Heart (tissue), 3 donors: ENCODE measurements around a stretch of chr10.

- RAMPAGE, long total RNA, 2 experiments, result no peak in any of the 2 experiments
These were observed 531 bp downstream of the ZEB1 start for GRCh38 chr10:31319324-31320170.

GRCh38 chr10:31677419-31677905 lies 251.2 kb downstream of the ARHGAP12 start:
- RAMPAGE, long total RNA, 2 experiments, result no peak in any of the 2 experiments

DNA sequence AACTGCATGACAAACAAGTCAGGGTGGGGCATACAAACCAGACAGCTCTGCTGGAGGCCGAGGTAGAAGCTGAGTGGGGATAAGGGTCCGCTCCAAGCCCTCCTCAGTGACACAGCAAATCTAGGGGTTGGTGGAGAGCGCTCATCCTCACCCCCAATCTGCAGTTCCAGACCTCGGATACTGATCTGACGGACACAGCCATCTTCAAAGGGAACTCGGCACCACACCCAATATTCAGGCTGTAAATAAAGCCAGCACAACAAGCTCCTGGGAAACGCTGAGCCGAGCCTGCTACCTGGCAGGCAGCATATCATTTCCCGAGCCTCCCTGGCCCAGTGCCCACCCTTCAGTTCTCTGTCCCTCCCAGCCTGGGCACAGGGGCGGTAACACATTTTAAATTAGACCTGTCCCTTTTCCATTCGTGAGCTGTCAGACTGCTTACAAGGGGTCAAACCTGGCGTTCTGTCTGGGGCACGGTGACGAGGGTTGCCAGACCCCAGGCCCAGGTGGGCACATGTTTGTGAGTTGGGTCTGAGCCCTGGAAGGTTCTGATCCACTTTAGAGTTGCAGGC lies 250.5 kb downstream of the ARHGAP12 start:
- RAMPAGE, long total RNA, 2 experiments, result no peak in any of the 2 experiments

DNA sequence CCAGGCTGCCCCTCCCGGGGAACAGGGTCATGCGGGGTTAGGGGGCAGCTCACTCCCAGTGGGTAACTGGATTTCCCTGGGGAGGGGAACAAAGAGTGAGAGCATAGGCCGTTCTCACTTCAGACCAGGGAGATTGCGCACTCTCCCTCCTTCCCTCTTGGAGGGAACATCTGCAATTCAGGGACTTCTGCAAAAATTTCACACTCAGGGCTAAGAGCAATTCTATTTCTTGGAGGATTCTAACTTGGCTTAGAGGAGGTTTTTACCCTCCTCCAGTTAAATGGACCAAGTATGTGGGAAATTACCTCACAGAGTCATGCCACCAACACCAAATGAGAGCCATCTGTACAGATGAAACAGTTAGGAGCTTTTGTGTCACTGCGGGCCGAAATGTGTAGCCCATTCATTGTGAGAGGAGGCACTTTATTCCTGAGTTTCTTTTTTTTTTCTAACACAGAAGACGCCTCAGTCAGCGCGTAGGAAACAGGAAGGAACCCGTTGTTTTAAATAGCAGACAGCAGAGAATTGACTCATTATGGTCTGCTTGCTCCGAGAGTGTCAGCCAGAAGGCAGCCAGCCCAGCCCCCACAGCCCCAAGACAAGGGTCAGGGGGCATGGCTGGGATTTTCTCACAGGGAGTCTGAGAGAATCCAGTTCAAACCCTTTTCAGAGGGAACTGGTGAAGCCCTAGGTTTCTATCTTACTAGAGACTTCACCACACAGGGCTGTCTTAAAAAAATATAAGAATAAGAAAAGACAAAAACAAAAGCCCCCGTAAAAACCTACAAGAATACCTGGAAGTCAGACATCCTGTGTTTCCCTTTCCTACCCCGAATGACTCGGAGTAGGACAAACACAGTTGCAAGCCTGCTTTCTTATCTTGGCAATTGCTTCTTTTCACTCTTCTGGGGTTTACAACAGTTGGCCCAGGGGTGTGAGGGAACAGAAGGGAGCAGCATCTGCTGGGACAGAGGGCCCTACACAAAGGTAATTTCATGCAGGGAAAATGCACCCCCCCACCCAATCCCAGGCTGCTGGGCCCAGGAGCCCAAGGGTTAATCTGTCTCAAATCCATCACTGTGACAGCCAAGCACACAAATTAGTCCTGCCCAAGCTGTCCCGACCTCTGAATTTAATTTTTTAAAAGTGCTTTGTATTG lies 220.9 kb downstream of the ARHGAP12 start:
- RAMPAGE, long total RNA, 2 experiments, result no peak in any of the 2 experiments

- RAMPAGE, long total RNA, 2 experiments, result no peak in any of the 2 experiments
These were observed 183.1 kb downstream of the ARHGAP12 start for GRCh38 chr10:31745422-31745972.

GRCh38 chr10:31891472-31892248 lies 37.0 kb downstream of the ARHGAP12 start:
- RAMPAGE, long total RNA, 2 experiments, result no peak in any of the 2 experiments

- RAMPAGE, long total RNA, 2 experiments, result no peak in any of the 2 experiments
These were observed 48.7 kb upstream of the ARHGAP12 start for GRCh38 chr10:31977314-31977836.

DNA sequence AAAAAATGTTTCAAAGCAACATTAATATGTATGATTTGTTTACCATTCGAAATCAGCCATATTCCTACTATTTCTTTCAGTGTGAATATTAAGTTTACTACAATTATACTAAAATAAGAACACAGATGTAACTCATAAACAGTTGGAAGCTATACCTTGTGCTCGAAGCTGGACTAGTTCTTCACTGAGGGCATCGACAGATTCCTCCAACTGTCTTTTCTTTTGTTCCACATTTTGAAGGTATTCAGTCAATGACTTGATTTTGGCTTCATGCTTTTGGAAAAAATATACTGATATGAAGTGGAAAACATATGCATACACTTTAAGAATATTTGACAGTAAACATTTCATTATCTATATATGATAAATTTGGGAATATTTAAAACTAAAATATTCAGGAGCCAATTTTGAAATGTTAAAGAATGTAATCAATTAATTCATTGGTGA lies 34.2 kb downstream of the KIF5B start:
- RAMPAGE, long total RNA, 2 experiments, result no peak in any of the 2 experiments

- RAMPAGE, long total RNA, 2 experiments, result no peak in any of the 2 experiments
These were observed 16.5 kb downstream of the KIF5B start for GRCh38 chr10:32039629-32040184.

DNA sequence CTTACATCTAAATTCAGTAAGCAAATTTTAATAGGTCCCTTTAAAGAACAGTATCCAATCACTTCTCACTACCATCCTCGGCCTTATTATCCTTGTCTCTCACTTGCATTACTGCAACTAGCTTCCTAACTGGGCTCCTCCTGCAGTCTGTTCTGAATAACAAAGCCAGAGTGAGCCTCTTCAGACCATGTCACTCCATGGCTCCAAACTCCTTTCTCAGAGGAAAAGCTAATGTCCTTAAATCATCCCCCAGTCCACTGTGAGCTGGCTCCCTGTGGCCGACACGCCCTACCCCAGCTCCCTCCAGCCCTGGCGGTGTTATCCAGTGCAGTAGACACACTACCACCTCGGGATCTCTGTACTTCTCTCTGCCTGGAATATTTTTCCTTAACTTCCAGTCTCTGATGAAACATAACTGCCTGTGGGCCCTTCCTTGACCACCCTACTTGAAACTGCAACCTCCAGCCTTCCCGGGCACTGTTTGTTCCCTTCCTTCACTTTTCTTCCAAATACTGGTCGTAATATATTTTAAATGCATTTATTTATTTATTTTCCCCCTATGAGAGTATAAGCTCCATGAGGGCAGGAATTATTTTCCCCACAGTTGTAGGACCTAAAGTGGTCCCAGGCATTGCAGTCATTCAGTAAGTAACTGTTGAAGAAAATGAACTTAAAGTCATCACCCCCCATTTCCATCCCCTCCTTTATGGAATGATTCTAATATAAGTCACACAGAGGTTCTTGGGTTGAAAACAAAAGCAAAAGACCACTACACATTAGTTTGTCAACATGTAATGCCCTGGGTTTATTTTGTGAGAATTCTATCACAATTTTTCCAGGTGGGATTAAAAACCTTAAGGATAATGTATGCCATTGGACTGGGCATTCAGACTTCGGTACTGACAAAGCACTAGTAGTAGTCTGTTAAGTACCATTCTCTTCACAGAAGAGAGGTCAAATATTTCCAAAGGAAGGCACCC lies 79.7 kb downstream of the EPC1 start:
- RAMPAGE, long total RNA, 2 experiments, result no peak in any of the 2 experiments

DNA sequence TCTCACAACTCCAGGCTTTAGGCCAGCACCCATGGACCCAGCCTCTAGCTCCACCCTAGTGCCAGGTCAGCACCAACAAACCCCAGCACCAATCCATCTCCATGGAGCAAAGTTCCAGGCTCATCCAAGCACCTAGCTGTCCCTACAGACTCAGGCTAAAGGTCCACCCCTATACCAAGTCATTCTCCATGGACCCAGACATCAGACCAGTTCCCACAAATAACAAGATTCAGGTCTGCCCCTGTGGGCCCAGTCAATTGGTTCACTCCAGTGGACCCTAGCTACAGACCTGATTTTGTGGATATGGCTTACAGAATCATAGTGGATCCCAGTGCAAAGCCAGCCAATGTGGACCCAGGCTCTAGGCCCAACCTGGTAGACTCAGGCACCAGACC lies 169.5 kb downstream of the ITGB1 start:
- RAMPAGE, long total RNA, 2 experiments, result no peak in any of the 2 experiments

- RAMPAGE, long total RNA, 2 experiments, result no peak in any of the 2 experiments
These were observed 38.1 kb downstream of the ITGB1 start for GRCh38 chr10:32919692-32920502.

DNA sequence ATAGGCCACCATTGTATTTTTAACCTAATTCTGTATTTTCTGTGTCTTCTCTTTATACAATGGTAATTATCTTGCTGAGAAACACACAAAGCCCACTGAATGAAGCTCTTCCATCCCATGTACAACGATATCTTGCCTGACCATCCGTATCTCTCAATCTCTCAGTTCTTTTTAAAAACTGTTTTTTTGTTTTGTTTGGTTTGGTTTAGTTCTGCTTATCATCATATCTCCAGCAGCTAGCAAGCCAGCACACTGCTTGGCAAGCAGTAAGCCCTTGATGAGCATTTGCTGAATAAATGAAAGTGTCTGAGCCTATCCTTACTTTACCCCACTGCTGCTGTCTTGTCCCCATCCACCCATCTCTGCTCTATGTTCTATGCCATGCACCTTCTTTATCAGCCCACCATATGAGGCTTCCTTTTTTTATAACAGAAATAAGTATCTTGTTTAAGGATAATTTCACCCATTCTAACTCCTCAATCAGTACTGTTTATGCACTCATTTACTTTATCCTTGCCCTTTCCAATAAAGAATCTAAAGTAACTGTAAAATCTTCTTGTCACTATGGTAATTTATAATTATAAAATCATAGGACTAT lies 34.1 kb downstream of the ITGB1 start:
- RAMPAGE, long total RNA, 2 experiments, result no peak in any of the 2 experiments

- RAMPAGE, long total RNA, 2 experiments, result no peak in any of the 2 experiments
These were observed 4.5 kb downstream of the ITGB1 start for GRCh38 chr10:32953300-32954235.

- RAMPAGE, long total RNA, 2 experiments, result no peak in any of the 2 experiments
These were observed 747 bp downstream of the ITGB1 start for GRCh38 chr10:32957148-32957818.

DNA sequence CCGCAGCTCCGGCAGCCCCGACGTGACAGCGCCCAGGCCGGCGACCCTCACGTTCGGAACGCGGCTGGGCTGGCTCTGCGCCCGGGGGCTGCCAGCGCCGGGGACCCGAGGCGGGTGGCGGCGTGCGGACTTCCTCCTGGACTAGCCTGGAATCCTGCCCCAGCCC lies 328 bp downstream of the ITGB1 start:
- RAMPAGE, long total RNA, 2 experiments, result no peak in any of the 2 experiments

DNA sequence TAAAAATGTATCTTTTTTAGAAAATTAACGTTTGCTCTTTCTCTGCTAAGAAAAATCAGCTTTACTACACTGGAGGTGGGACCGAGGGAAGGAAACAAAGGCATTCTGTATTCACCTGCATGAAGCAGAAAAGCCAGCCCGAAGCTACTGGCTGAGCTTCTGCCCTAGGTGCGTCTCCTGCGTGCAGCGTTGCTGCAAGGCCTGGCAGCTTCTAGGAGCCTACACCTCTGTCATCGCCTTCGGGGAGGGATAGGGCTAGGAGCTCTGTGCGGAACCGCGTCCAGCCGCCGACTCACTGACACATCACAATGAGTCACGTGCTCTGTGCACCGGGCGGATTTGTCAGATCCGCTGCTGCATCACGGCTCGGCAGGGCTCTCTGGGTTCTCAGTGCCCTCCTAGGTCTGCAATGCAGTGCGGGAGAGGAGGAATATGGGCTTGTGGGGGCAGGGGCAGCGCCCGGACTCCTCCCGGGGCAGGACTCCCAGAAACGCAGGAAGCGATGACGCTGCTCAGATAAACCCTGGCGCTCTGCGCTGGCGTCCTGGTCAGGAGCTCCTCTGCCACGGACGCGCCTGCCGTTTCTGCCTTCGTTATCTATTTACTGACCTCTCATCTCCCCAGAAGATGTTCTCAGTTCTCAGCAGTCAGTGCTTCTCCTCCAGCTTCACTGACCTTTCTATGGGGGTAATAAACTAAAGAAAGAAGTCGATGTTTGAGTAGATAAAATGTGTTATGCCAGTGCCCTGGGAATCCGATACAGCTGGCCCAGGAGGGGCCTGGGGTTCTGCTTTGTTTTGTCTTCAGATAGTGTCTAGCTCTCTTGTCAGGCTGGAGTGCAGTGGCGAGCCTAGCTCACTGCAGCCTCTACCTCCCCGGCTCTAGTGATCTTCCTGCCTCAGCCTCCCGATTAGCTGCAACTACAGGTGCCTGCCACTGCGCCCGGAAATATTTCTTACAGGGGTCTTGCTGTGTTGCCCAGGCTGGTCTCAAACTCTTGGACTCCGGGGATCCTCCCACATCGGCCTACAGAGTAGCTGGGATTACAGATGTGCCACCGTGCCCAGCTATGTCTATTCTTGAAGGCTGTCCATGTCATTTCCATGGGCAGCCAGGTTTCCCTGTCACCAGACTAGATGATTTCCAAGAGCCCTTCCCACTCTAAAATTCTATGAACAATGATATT lies 22.7 kb upstream of the ITGB1 start:
- RAMPAGE, long total RNA, 2 experiments, result no peak in any of the 2 experiments

- RAMPAGE, long total RNA, 2 experiments, result no peak in any of the 2 experiments
These were observed 44.1 kb upstream of the ITGB1 start for GRCh38 chr10:33001993-33002605.

GRCh38 chr10:33155666-33156211 lies 178.7 kb downstream of the NRP1 start:
- RAMPAGE, long total RNA, 2 experiments, result no peak in any of the 2 experiments

- RAMPAGE, long total RNA, 2 experiments, result no peak in any of the 2 experiments
These were observed 178.2 kb downstream of the NRP1 start for GRCh38 chr10:33156212-33156622.